Transverse colon (tissue), 4 donors: Measurements from ENCODE around the genes TMEM167B and KCNA3.

DNA sequence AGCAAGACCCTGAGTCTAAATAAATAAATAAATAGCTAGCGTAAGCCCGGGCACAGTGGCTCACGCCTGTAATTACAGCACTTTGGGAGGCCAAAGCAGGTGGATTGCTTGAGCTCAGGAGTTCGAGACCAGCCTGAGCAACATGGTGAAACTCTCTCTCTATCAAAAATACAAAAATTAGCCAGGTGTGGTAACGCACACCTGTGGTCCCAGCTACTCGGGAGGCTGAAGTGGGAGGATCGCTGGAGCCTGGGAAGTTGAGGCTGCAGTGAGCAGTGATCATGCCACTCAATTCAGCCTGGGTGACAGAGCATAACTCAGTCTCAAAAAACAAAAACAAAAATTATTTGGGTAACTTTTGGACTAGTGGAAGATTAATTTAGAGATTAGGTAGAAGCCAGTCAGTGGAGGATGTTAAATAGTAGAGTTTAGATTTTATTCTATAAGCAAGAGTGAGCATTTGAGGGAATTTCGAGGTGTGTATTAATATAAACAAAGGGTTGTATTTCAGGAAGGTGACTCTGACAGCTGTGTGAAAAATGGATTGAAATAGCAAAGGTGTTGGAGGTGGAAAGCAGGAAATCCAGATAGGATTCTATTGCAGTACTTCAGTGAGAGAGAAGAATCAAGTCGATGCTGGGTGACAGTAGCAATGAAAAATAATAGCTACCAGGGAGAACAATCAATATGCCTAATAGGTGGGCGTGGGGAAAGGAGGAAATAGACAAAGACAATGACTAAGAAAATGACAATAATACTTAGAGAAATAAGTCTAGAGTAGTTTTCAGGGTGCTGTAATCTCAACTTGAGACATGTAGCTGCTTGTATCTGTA is 2.2 kb downstream of the STXBP3 start:
- PRO-cap = no peak
- RAMPAGE, long total RNA, 4 experiments = no peak in any of the 4 experiments

DNA sequence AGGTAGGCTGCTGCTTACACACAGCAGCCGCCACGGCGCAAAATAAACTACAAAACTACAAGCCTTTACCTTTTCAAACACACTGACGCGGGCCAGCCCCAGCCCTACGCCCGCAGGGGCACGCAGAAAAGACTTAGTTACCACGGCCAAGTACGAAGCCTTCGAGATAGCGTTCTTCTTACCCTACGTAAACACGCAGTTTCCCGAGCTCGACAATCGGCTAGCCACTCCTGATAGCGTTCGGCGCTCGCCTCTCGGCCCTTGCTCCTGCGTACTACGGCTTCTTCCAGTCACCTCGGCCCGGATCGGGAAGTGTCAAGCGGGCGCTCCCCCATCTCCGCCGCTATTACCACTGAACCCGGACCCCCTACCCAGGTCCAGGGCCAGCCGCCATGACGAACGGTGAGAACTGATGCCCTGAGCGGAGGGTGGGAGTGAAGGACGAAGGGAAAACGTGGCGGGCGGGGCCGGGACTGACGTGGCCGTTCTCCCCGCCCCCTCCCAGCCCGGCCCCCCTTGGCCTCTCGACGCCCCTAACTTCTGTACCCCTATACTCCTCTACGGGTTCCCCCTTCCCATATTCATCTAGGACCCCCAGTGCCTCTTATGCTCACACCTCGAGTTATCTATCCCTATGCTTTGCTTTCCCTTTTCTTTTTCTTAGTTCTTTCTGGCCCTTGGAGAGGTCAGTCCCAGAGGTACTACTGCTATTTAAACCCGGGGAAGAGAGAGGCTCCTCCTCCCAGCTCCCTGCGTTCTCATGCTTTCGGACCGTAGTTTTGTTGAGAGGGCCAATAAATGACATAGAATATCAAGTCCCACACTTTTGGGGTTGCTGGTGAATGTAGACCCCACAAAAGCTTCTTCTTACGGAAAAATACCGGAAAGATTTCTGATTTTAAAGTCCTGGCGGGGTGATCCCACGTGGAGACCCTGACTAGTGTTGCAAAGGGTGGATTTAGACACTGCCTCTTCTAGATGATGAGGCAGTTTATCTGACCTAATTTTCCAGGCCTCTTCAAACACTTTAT is at the start of gene TMEM167B:
TMEM167B (plus strand) TSS at position 284 of the 1,031 bp plus-strand sequence.
- PRO-cap = bidirectional peak, plus-strand start at position 303 of the sequence, minus-strand start at position 139 of the sequence; bidirectional peak, plus-strand start at position 714 of the sequence, minus-strand start at position 411 of the sequence
- RAMPAGE, long total RNA, 4 experiments = start-site peak on the plus strand in 4 of 4 experiments, centred at positions 281 to 308 of the sequence, 14 to 263 reads per replicate

DNA sequence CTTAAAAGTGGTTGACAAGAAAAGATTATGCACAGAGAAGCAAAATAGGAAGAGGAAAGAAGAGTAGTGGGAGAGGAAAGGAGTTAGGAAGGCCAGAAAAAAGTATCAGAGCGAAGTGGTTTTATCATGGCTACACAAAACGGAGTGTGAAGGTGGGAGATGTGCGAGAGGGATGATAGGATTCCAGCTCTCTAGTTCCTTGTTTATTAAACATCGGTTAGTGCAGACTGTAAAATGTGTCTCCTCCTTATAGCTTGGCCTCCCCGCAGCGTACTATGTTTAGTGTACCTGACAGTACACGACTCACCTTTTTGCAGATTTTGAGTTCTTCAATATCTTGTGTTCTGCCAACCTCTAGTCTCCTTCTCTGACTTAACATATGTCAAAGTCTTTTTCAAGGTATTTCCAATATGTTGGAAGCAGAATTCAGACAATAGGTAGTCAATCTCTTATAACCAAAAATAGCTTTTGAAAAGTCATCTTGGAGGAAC is 791 bp downstream of the ELAPOR1 start:
- PRO-cap = unidirectional peak, minus-strand start at position 193 of the sequence
- RAMPAGE, long total RNA, 4 experiments = no peak in any of the 4 experiments

DNA sequence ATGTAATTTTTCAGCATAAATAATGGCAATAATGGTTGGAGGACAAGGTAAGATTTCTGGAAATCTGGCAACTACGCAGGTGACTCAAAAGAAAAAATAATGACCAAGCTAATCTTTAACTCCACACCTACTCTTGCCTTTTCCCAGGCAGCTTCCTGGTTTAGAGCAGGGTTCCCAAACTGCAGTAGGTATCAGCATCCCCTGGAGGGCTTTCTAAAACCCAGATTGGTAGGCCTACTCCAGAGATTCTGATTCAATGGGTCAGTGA is 21.0 kb downstream of the ELAPOR1 start:
- PRO-cap = unidirectional peak, plus-strand start at position 163 of the sequence
- RAMPAGE, long total RNA, 4 experiments = no peak in any of the 4 experiments

DNA sequence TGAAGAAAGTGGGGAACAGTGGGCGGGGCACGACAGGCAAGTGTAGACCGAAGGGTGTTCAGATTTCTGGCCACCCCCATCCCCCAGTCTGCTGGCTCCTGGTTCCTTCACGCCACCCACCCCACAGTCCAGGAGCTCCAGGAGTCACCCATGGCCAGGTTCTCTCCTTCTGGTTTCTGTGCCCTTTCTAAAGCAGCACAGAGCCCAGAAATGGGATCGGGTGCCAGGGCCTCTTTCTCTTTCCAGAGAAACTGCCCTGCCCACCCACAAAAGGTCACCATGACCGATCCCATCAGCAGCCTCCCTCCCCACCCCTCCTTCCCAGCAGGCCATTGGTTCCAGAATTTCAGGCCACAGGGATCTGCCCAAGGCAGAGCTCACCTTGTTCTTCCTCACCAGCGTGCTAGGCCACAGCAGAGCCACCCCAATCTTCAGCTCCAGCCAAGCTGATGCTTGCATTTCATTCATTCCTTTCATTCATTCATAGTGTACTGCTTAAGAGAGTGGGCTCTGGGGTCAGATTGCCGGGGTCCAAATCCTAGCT is 3.1 kb upstream of the CELSR2 start:
- PRO-cap = no peak
- RAMPAGE, long total RNA, 4 experiments = no peak in any of the 4 experiments

- PRO-cap = no peak
- RAMPAGE, long total RNA, 4 experiments = no peak in any of the 4 experiments
Measured at GRCh38 chr1:109273575-109274366, 9.2 kb downstream of the PSRC1 start.

GRCh38 chr1:109281645-109282445 is 1.1 kb downstream of the PSRC1 start:
- PRO-cap = no peak
- RAMPAGE, long total RNA, 4 experiments = no peak in any of the 4 experiments

- PRO-cap = no peak
- RAMPAGE, long total RNA, 4 experiments = no peak in any of the 4 experiments
Measured at GRCh38 chr1:109385394-109385902, 12.3 kb downstream of the SORT1 start.

DNA sequence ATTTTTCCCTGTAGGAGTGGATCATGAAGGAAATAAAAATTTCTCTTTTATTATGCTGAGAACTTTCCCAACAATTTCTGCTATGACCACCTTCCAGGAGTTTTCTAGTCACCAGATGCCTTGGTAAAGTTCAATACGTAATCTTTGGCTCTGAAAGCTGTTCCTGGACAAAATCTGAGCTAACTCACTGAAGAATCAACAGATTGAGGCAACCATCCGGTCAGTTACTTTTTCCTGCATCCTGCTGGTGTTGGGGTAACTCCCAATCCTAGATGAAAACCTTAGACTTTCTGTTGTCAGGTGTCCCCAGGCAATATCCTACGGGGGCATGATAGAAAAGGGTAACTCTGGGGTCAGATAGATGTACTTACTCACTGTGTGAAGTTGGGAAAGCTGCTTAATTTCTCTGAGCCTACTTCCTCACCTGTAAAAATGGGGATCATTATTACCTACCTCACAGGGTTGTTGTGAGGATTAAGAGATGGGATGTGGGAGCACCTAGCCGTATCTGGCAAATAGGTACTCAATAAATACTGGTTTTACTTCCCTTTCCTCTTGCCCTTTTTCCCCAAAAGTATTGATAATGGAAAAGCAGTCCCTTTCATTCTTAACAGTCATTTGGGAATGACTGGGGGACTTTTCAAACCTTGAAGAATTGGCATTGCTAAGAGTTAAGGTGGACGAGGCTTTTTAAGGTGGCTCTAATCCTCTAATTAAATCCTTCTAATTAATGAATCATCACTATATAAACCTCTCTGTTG is 1.5 kb upstream of the GNAI3 start:
- PRO-cap = no peak
- RAMPAGE, long total RNA, 4 experiments = no peak in any of the 4 experiments

GRCh38 chr1:109547598-109548336 is 648 bp upstream of the GNAI3 start:
- PRO-cap = no peak
- RAMPAGE, long total RNA, 4 experiments = no peak in any of the 4 experiments

- PRO-cap = unidirectional peak, minus-strand start at chr1:109790885
- RAMPAGE, long total RNA, 4 experiments = no peak in any of the 4 experiments
Measured at GRCh38 chr1:109790610-109791625, 27.2 kb upstream of the EPS8L3 start.

DNA sequence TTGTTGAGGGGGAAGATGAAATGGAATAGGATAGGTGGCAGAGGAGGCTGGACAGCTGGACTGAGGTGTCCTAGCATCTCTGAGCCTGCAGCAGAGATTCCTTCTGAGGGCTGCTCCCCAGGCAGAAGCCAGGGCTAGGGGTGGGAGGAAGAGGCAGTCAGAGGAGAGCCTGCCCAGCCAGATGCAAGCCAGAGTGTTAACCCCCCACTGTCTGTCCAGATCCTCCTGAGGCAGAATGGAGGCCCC is 1.5 kb downstream of the CSF1 start:
- PRO-cap = no peak
- RAMPAGE, long total RNA, 4 experiments = no peak in any of the 4 experiments

- PRO-cap = no peak
- RAMPAGE, long total RNA, 4 experiments = no peak in any of the 4 experiments
Measured at GRCh38 chr1:109977145-109977343, 7.5 kb upstream of the AHCYL1 start.

- PRO-cap = no peak
- RAMPAGE, long total RNA, 4 experiments = no peak in any of the 4 experiments
Measured at GRCh38 chr1:110027890-110028169, 6.6 kb upstream of the STRIP1 start.

- PRO-cap = no peak
- RAMPAGE, long total RNA, 4 experiments = no peak in any of the 4 experiments
Measured at GRCh38 chr1:110319421-110319942, 19.7 kb upstream of the RBM15 start.

GRCh38 chr1:110339596-110340743 is 793 bp downstream of the RBM15 start:
- PRO-cap = no peak
- RAMPAGE, long total RNA, 4 experiments = no peak in any of the 4 experiments

DNA sequence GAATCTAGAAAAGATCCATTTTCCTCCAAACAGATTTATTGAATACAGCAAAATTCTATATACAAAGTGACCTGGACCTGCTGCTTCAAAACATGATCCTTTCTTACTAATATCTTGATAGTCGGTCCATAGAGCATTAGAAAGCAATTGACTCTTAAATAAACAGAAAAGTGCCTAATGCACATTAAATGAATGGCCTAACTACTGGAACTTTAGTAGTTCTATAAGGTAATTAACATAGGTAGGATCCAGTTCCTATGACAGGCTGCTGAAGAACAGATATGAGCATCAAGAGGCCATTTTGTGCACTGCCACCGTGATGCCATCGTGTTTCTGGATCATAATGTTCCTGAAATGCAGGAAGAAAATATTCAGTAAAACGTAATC is 6.3 kb downstream of the LAMTOR5 start:
- PRO-cap = no peak
- RAMPAGE, long total RNA, 4 experiments = no peak in any of the 4 experiments

GRCh38 chr1:110412469-110412892 is 5.0 kb upstream of the LAMTOR5 start:
- PRO-cap = no peak
- RAMPAGE, long total RNA, 4 experiments = no peak in any of the 4 experiments

GRCh38 chr1:110424509-110425311 is 17.2 kb upstream of the LAMTOR5 start:
- PRO-cap = no peak
- RAMPAGE, long total RNA, 4 experiments = no peak in any of the 4 experiments

DNA sequence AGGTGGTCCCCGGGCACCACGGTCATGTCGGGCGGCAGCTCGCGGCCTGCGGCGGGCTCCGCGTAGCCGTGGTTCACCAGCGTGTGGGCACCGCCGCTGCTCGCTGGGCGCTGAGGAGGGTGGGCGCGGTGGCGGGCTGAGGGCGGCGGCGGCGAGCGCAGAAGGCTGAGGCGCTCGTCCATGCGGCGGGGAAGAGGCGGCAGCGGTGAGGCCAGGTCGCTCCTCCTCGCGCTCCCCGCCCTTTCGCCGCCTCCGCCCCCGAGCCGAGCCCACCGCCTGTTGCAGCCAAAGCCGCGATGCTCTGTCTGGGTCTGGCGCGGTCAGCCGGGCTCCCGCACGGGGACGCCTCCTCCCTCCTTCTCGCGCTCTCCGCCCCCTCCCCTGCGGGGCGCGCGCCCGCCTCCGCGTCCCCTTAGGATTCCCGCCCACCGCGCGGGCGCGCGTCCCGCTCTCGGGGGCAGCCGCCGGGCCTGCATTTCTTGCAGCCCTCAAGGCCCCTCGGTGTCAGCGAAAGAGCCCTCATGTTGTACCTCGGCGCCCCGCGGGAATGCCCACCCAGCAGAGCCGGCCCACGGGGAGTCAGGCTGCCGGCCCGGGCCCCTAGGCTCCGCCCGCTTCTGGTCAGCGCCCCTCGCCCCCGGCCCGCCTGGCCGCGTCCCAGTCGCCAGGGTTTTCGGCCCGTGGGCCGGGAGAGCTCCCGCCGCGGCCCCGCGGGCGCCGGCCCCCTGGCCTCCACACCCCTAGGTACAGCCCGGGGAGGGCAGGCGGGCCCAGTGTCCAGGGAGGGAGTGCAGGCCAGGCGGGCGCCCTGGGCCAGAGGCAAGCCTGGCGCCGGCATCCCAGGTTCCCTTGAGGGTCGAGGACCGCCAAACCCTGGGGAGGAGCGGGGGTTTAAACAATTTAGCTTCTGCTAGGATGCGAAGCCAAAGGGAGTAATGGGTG is at the start of gene KCNA3:
KCNA3 (minus strand) TSS at position 313 of the 942 bp plus-strand sequence.
- PRO-cap = bidirectional peak, plus-strand start at position 288 of the sequence, minus-strand start at position 362 of the sequence
- RAMPAGE, long total RNA, 4 experiments = no peak in any of the 4 experiments